Thyroid gland (tissue), 7 donors: Measurements from ENCODE around the genes DNAJB13 and UCP2.

DNA sequence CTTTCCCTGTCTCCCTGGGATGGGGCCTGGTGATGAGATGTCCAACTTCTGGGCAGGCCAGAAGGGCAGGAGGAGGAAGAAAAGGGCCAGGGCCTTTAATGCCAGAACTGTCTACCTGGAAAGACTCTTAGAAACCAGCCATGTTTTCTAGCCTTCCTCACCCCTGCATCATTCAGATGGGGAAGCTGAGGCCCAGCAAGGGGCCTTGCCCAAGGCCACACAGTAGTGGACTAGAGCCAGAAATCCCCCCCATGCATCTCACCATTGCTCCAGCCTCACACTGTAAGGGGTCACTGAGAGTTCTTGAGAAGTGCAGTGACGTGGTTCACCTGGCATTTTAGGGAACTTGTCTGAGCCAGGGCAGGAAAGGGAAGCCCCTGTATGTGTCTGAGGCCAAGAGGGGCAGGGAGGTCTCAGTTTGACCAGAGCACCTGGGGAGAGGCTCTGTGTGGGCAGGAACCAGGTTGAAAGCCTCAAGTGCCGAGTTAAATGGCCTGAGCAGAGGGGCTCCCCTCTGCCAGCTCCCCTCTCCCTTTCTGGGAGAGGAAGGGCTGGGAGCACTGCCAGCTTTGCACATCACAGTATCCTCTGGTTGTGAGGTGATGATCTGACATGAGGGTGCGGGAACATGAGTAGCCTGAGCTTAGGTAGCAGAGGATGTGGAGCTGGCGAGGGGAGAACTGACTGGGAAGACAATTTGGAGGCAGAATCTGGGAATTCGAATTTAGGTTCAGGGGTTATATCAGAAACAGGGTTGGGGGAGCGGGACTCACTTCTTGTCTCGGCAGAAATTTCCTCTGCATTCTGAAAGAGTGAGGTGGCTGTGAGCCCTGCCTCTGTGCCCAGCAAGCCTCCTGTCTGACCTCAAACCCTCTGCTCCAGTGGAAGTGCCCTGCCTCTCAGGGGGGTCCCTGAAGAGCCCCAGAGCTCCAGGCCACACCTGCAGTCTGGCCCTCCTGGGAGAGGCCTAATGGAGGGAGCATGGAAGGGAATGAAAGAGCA is 14.5 kb downstream of the ARHGEF17 start:
- PRO-cap, 2 experiments, result no peak in any of the 2 experiments
- RAMPAGE, long total RNA, 5 experiments, result no peak in any of the 5 experiments

DNA sequence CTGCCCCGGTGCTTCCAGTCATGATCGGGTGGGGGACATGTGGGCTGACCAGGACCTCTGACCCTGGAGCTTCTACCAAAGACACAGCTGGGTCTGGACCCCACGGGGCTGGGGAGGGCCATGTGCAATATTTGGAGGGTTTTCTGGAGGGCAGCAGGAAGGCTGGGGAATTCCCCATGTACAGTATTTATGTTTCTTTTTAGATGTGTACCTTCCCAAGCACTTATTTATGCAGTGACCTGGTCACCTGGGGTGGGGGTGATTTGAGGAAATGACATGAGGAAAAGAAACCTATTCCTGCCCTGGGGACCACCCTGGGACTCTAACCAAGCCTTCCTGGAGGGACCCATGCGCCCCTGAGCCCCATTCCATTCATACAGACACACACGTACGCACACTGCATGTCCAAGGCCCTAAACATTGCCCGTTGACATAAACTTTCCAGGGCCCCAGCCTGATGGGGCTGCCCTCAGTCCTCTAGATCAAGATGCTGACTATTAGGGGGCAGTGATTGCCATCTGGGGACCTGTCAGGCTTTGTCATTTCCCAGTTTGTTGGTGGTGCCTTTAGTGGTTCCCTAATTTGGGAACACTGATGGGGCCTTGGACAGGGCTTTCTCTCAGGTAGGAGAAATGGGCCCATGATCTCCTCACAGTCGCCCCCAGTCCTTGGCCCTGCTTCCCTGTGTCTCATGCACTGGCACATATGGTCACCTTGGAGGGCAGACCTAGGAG is 8.0 kb upstream of the RELT start:
- PRO-cap, 2 experiments, result no peak in any of the 2 experiments
- RAMPAGE, long total RNA, 5 experiments, result no peak in any of the 5 experiments

DNA sequence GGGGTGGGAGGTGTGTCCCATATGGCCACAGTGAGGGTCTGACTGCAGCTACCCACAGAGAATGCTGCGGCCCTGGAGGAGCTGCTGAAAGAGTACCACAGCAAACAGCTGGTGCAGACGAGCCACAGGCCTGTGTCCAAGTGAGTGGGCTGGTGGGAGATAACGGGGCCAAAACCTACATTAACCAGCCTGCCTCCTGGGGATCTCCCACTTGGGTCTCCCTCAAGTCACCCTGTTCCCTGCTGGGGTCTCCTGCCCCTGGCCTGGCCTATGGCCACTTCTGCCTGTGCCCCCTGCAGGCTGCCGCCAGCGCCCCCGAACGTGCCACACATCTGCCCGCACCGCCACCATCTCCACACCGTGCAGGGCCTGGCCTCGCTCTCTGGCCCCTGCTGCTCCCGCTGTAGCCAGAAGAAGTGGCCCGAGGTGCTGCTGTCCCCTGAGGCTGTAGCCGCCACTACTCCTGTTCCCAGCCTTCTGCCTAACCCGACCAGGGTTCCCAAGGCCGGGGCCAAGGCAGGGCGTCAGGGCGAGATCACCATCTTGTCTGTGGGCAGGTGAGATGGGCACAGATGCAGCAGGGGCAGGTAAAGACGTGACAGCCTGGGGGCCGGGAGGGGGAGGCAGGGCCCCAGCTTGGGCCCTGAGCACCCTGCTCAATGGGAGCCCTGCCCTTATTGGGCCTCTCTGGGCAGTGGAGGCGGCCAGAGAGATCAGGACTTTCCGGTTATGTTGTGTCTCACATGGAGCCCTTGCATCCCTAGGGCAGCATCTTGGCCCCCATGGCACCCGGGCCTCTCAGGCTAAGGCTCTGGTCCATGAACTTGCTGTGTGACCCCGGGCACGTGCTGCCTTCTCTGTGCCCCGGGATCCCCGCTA is 18.2 kb downstream of the RELT start:
- PRO-cap, 2 experiments, result no peak in any of the 2 experiments
- RAMPAGE, long total RNA, 5 experiments, result no peak in any of the 5 experiments

- PRO-cap, 2 experiments, result no peak in any of the 2 experiments
- RAMPAGE, long total RNA, 5 experiments, result no peak in any of the 5 experiments
Observed at GRCh38 chr11:73877159-73877761, 461 bp downstream of the PAAF1 start.

GRCh38 chr11:73950836-73951248 is at the start of gene DNAJB13:
DNAJB13 (plus strand) TSS chr11:73951026.
- PRO-cap, 2 experiments, result no peak in any of the 2 experiments
- RAMPAGE, long total RNA, 5 experiments, result no peak in any of the 5 experiments

DNA sequence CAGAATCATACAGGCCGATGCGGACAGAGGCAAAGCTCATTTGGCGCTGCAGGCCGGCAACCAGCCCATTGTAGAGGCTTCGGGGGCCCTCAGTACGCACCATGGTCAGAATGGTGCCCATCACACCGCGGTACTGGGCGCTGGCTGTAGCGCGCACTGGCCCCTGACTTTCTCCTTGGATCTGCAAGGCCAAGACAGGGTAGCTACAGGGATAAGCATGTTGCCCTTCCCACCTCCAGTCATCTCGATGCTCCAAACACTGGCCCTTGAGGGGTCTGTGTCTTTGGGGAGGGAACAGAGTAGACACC is 4.8 kb downstream of the UCP2 start:
- PRO-cap, 2 experiments, result no peak in any of the 2 experiments
- RAMPAGE, long total RNA, 5 experiments, result no peak in any of the 5 experiments

- PRO-cap, 2 experiments, result peak in 2 of 2 experiments; most common plus-strand start chr11:73982962 (in 2); most common minus-strand start chr11:73982843 (in 2)
- RAMPAGE, long total RNA, 5 experiments, result start-site peak on the minus strand in 4 of 5 experiments, at chr11:73982811-73982892 at its widest, 48 to 214 reads per replicate
Observed at GRCh38 chr11:73982588-73983167, at the start of gene UCP2. UCP2 (minus strand) TSS chr11:73982843.

- PRO-cap, 2 experiments, result no peak in any of the 2 experiments
- RAMPAGE, long total RNA, 5 experiments, result no peak in any of the 5 experiments
Observed at GRCh38 chr11:74001429-74002210, 7.3 kb downstream of the UCP3 start.

GRCh38 chr11:74171915-74172494 is 916 bp downstream of the PPME1 start:
- PRO-cap, 2 experiments, result no peak in any of the 2 experiments
- RAMPAGE, long total RNA, 5 experiments, result no peak in any of the 5 experiments

DNA sequence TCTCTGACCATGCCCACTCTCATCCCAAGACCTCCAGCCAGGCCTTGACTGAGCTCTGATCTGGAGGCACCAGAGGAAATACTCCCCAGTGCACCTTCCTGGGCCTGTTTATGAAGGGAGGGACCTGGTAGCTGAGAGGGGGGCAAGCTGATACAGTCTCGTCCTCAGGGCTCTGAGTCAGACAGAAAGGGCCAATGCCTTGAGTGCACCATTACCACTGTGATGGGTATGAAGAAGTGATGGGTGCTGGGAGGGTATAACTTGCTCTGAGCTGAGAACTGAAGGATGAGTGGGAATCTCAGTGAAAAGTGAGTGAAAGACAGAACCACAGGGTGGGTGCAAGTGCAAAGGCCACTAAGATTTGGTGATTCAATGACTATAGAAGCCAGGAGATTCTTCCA is 48.9 kb downstream of the CHRDL2 start:
- PRO-cap, 2 experiments, result peak in 1 of 2 experiments; most common plus-strand start position 180 of the sequence (in 1); most common minus-strand start position 112 of the sequence (in 1)
- RAMPAGE, long total RNA, 5 experiments, result no peak in any of the 5 experiments

GRCh38 chr11:74754658-74755415 is 6.2 kb downstream of the RNF169 start:
- PRO-cap, 2 experiments, result no peak in any of the 2 experiments
- RAMPAGE, long total RNA, 5 experiments, result no peak in any of the 5 experiments

- PRO-cap, 2 experiments, result no peak in any of the 2 experiments
- RAMPAGE, long total RNA, 5 experiments, result no peak in any of the 5 experiments
Observed at GRCh38 chr11:75158761-75159388, 8.0 kb downstream of the SLCO2B1 start.

DNA sequence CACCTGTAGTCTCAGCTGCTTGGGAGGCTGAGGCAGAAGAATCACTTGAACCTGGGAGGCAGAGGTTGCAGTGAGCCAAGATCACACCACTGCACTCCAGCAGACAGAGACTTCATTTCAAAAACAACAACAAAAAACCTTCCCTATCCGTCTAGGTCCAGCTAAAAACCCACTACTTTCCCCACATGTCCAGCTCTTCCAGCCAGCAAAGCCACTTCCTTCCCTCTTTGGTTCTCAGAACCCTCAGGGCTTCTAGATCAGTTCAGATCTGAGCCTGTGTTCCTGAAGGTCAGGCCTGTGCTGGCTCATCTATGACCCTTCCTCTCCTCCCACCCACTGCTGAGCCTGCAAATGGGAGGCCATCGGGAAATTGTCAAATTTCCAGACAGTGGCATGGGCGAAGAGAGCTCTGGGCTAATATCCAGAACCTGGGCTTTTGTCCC is 37.7 kb downstream of the SLCO2B1 start:
- PRO-cap, 2 experiments, result no peak in any of the 2 experiments
- RAMPAGE, long total RNA, 5 experiments, result no peak in any of the 5 experiments

DNA sequence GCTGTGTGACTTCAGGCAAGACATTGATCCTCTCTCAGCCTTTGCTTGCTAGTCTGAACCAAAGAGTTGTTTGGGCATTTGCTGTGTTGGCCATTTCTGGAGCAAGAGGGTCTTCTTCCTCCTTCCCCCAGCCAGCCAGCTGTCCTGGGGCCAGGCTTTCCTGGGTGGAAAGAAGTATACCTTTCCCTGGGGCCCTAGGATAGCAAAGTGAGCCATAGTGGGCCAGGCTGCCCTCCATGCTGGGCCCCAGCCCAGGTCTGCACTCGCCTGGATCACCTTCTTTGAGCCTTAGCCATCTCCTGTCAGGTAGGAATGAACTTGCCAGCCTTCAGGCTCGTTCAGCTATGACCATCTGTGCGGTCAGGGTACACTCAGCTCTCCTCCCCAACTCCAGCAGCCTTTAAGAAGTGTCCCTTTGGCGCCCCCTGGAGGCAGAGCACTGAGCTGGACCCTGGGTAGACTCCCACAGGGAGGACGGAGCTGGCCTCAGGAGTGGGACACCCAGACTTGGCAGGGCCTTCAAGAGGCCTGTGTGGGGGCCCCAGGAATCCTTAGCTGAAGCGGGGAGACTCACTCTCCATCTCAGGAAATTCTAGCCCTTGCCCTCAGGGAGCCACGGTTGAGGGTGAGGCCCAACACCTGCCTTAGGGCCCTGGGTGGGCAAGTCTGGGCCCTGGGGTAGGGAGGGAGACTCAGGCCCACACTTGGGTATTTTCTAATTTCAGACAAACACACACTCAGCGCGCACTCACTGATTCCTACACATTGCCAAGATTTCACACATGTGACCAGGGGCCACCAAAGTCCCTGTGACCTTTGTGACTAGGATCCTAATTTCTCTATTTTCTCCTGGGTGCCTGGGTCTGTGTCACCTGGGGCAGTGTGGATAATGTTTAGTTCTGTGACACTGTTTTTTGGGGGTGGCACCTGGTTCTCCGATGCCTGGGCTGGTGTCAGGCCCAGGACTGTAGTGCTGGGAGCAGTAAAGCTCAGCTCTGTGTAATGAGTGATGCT is 35.6 kb upstream of the TPBGL start:
- PRO-cap, 2 experiments, result no peak in any of the 2 experiments
- RAMPAGE, long total RNA, 5 experiments, result start-site peak on the plus strand in 1 of 5 experiments, centred at positions 343 to 564 of the sequence, 23 to 35 reads per replicate

DNA sequence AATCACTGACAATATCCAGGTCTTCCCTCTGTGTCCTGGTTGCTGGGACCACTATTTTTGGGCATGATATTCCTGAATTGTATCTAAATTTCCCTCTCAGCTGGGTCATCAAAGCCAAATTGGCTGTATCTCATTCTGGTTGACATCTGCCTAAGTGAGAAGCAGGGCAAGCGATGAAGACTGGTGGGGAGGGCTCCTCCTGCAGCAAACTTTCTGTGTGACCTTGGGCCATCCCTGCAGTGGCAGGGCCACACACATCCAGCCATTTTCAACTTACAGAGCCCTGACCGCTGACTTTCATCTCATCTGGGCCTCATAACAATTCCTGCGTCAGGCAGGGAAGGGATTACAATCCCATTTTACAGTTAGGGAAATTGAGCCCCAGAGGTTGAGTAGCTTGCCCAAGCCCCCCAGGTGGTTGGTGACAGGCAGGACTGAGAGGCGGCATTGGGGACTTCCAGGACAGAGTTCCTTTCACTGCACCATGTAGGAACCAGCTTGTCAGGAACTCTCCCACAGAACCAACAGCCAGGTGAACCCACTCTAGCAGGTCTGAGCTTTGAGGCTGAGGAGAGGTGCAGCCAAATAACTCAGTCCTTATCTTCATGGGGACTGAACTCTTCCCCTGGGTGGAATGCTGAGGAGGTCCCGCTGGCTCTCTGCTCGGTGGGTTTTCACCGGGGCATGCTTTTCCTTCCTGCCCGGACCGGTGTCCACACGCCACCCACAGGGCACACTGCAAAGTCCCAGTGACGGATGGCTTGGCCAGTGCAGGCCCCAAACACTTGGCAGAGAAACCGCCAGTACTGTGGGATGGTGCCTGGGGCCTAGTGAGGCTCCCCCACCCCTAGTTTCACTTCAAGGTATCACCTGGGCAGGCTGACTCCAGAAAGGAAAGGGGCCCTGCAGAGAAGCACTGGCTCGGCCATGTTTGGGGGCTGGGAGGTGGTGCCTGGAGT is 22.0 kb downstream of the TPBGL start:
- PRO-cap, 2 experiments, result no peak in any of the 2 experiments
- RAMPAGE, long total RNA, 5 experiments, result no peak in any of the 5 experiments

DNA sequence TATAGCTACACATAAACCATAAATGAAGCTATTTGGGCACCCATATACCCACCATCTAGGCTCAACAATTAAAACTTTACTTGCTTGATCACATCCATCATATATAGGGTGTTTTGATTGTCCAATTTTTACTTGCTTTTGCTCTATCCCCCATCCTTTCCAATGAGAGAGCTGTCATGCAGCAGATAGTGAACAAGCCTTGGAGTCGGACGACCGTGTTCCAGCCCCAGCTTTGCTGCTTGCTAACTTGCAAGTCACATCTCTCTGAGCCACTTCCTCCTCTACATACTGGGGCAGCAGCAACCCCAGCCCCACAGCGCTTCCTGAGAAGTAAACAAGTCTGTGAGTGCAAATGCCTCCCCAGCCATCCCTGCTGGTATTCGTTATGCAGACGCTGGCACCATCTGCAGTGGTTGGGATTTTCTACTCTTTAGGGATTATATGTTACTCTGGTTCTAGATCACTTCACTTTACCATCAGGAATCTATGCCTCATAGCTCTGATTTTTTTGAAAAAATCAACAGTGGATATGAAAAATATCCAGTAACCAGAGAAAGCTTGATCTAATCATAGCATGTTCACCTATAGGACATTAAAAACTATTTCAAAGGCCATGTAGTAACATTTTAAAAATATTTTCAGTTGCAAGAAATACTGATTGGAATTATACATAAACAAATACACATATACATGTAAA is 35.0 kb downstream of the TPBGL start:
- PRO-cap, 2 experiments, result no peak in any of the 2 experiments
- RAMPAGE, long total RNA, 5 experiments, result no peak in any of the 5 experiments

GRCh38 chr11:75323469-75324042 is 27.9 kb downstream of the ARRB1 start:
- PRO-cap, 2 experiments, result no peak in any of the 2 experiments
- RAMPAGE, long total RNA, 5 experiments, result no peak in any of the 5 experiments

- PRO-cap, 2 experiments, result no peak in any of the 2 experiments
- RAMPAGE, long total RNA, 5 experiments, result no peak in any of the 5 experiments
Observed at GRCh38 chr11:75329727-75330879, 21.4 kb downstream of the ARRB1 start.

GRCh38 chr11:75337082-75337705 is 14.3 kb downstream of the ARRB1 start:
- PRO-cap, 2 experiments, result peak in 2 of 2 experiments; most common plus-strand start chr11:75337553 (in 2)
- RAMPAGE, long total RNA, 5 experiments, result no peak in any of the 5 experiments

DNA sequence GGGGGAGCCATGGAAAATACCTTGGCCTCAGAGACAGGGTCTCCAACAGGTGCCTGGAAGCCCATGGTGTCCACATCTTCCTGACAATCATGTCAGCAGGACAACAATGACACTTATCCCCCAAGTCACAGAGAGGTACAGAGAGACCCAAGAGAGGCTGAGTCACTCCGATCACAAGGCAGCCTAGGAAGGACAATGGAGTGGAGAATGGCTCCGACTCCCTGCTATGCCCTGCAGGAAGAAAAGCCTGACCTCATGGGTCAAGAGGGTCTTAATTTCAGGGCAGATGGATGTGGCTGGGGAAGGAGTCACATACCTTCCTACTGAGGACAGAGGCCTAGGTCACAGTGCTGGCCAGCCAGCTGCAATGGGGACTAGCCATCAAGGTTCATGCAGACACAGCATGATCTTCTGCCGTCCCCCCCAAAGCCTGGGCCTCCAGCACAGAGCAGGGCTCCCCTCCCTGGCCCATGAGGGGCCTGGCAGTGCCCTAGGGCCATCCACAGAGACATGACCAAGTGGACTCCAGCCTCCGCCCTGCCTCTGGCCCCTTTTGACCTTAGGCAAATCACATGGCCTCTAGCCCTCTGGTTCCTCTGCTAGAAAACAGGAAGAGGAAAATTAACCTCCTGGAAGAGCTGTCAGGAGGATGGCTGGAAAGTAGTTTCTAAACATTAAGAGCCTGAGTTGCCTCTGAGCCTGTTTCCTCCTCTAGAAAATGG is 1.9 kb downstream of the ARRB1 start:
- PRO-cap, 2 experiments, result peak in 1 of 2 experiments; most common plus-strand start position 620 of the sequence (in 1); most common minus-strand start position 516 of the sequence (in 1)
- RAMPAGE, long total RNA, 5 experiments, result no peak in any of the 5 experiments